Neural cell (in vitro differentiated cells): ENCODE measurements around a stretch of chr7.

- RAMPAGE, long total RNA: no peak
These were observed 88.6 kb downstream of the UNCX start for GRCh38 chr7:1321179-1321821.

GRCh38 chr7:1436592-1437280, 22.5 kb downstream of the MICALL2 start:
- RAMPAGE, long total RNA: no peak

DNA sequence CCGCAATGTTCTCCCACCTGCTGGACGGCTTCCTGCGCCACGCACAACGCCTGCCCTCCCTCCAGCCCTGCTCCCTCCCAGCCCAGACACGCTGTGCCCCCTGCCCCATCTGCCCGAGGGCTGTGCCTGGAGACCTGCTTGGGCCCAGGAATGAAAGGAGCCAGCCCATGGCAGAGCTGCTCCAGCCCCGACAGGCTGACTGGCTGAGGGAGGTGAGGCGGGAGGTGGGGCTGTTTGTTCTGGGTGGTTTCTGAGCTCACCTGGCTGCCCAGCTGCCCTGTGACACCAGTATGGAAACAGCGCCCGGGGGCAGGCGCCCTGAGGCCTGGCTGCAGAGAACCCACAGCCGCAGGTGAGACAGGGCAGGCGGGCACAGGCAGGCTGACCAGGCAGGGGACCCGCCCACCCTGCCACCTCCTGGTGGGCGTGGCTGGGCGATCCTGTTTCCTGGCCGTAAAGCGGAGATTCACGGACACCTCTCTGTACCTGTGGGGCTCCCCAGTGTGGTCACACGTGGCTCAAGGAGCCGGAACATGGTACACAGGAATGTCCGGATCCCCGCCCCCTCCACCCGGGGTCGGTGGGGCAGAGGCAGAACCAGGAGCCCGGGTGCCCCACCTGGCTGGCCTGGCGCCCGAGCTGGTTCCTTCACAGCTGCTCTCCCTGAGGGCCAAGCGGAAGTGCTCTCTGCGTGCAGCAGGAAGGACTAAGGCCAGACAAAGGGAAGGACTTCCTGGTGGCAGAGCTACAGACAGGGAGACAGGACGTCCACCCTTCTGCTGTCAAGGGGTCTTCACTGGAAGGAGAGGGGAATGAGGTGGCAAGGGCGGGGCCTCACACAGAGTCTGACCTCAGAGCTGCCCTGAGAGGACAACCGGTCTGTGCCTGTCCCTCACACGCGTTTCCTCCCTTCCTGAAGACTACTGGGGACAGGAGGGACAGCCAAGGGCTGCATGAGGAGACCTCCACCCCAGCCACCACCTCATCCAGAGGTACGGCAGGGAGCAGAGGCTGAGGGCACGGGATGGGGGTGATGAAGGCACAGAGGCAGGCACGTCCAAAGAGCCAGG, 3.9 kb downstream of the MICALL2 start:
- RAMPAGE, long total RNA: no peak

GRCh38 chr7:1547566-1548385, 8.2 kb downstream of the TMEM184A start:
- RAMPAGE, long total RNA: no peak

GRCh38 chr7:1644682-1645189, 25.3 kb upstream of the ELFN1 start:
- RAMPAGE, long total RNA: no peak

- RAMPAGE, long total RNA: no peak
These were observed 337 bp downstream of the ELFN1 start for GRCh38 chr7:1670402-1670826.

- RAMPAGE, long total RNA: no peak
These were observed 89.1 kb downstream of the ELFN1 start for GRCh38 chr7:1759119-1759686.

DNA sequence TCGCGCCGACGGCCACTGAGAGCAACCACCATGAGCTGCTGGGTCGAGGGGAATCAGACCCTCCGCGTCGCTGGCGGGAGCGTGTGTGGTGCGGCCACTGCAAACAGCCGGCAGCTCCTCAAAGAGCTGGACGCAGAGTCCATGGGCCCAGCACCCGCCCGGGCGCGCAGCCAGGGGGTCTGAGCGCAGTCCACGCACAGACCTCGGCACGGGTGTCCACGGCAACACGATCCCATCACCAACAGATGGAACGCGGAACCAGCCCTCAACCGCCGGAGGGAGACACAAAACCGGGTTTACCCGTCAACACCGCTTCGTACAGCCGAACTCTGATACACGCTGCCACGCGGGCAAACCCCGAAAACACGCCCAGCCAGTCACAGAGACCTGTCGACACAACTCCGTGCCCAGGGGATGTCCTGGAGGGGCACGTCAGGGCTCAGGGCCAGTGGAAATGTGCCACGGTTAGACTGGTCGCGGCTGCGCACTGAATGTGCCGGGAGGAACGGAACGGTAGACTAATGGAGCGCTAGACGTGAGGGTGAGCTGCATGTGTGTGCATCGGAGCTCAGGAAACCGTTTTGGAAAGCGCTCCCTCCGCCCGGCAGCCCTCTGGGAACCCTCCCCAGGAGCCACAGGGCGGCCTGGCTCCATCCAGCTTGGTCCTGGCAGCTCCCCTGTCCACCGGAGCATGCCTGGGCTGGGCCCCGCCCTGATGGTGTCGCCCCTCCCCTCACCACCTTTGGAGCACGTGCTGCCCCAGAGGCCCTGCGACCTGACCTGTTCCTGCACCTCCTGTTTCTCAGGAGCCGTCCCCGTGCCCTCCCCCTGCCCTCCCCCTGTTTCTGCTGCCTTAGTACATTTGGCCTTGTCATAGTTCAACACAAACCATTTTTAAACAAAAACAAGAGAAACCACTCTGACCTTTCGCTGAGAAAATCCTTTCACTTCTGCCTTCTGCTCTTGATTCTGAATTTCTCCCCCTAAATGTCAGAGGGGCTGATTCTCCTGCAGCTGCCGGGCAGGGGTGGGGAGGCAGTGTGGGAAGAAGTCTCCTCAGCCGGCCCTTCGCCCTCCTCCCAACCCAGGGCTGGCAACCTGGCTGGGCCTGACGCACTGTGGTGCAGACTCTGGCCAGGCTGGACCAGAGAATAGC, 147.5 kb downstream of the ELFN1 start:
- RAMPAGE, long total RNA: no peak

- RAMPAGE, long total RNA: no peak
These were observed 173.1 kb downstream of the ELFN1 start for GRCh38 chr7:1842838-1843957.

- RAMPAGE, long total RNA: no peak
These were observed 213.7 kb downstream of the ELFN1 start for GRCh38 chr7:1883733-1884252.

GRCh38 chr7:1923383-1923681, 253.3 kb downstream of the ELFN1 start:
- RAMPAGE, long total RNA: no peak

DNA sequence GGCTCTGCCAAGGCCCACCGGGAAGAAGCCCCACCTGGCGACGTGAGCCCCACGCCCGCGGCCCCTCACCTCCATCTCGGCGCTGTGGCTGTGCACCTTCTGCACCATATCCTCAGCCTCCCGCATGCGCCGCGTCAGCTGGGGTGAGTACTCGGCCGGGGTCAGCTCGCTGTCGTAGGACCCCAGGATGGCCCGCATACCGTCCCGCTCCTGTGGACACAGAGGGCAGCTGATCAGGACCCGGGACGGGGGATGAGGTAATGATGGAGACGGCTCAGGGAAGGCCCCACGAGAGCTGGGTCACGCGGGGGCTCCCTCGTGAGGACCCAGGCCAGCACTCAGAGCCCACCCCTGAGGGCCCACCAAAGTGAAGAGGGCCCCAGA, 218.3 kb downstream of the MAD1L1 start:
- RAMPAGE, long total RNA: no peak

DNA sequence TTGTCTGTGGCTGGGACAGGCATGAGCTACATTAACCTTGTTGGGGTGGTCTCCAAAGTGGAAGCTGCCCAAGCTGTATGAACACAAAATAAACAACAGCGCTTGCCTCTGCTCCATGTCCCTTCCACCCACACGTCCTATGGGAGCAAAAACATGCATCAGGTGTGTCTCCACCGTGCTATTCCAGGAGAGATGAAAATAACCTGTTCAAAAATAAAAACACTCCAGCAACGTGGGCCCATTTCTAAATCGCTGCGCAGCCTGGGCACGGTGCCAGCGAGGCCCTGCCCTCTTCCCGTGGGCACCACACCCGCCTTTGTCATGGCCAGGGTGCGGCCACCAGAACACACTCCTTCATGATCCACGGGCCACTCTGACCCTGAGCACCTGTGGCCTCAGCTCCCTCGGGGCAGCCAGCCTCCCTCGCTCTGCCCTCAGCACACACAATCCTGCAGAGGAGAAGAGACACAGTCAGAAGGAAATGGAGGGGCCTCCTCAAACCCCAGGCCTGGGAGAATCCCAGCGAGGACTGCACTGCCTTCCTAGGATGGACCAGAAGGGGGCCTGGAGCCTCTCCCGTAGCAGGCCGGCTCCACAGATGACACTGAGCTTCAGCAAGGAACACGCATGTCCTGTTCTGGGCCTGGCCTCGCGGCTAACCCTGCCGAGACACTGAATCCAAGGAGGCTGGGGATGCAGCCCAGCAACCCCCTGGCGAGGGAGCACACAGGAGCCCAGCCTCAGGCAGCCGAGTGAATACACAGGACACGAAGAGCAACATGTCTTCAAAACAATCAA, 169.1 kb downstream of the MAD1L1 start:
- RAMPAGE, long total RNA: no peak

- RAMPAGE, long total RNA: no peak
These were observed 162.7 kb downstream of the MAD1L1 start for GRCh38 chr7:2069973-2070585.

DNA sequence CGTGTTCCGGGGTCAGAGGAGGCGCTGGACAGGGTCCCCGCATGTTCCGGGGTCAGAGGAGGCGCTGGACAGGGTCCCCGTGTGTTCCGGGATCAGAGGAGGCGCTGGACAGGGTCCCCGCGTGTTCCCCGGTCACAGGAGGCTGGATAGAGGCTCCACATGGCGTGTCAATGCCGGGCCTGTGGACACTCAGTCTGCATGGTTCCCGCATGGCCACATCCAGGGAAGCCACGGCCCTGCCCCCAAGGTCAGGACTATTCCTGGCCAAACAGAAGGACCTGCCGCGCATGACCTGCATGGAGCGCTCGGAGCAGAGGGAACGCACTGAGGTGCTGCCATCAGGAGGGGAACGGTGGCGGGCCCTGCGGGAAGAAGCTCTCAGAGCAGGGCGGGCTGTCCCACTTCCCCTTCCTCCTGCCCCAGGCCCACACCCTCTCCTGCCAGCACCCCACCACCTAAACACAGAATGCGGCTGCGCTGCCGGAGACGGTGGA, 117.2 kb downstream of the MAD1L1 start:
- RAMPAGE, long total RNA: no peak

GRCh38 chr7:2116747-2117525, 115.8 kb downstream of the MAD1L1 start:
- RAMPAGE, long total RNA: no peak

DNA sequence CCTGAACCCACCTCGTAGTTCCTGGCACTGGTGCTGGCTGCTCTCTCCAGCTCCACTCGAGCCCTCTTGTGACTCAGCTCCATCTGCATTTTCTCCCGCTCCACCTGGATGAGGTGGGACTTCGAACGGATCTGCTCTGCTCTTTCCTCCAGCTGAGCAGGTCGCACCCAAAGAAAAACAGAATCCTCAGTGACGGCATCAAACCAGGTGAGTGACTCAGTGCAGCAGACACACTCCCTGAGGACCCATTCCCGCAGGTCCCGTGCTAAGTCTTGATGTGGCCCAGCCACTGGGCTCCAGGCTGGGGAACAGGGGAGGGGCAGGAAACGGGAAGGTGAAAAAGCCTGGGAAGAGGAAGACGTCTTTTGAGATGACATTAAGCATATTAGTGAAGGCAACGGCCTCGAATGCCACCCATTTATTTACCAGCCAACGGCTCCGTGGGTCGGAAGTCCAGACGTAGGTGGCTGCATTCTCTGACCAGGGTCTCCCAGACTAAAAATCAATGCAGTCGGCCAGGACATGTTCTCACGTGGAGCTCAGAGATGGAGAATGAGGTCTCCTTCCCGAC, 7.3 kb downstream of the MAD1L1 start:
- RAMPAGE, long total RNA: no peak

GRCh38 chr7:2390264-2390957, 13.0 kb upstream of the CHST12 start:
- RAMPAGE, long total RNA: no peak

- RAMPAGE, long total RNA: no peak
These were observed 35.6 kb downstream of the GRIFIN start for GRCh38 chr7:2440439-2441118.

DNA sequence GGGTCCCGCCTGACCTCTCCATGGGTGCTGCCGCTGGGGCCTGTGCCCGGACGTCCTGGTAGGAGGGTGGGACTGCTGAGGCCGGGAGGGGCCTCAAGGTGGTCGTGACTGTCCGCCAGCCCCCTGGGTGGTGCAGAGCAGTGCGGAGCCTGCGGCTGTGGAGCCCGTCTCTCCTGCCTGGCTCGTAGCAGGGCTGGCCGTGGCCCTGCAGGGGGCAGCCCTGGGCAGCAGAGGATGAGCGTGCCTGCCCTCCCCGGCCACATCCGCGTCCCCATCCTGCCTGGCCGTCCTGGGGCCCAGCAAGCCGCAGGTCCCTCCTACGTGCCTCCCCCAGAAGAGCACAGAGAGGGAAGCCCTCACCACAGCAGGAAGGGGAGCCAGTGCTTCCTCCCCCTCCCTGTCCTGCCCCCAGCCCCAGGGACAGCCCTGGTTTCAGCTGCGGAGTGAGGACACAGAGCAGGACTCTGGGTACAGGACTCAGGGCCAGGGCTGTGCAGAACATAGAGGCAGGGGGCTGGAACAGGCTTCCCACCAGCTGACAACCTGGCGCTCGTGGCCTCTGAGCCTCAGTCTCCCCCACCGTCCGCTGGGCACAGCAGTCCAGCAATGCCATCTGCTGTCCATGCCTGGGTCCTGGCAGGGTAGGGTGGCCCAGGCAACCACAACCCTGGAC, 1.5 kb upstream of the GRIFIN start:
- RAMPAGE, long total RNA: no peak